Esophagus squamous epithelium (tissue), 4 donors: ENCODE measurements around the genes ARMC12 and ETV7.

GRCh38 chr6:35474800-35475315, 6.7 kb downstream of the RPL10A start:
- PRO-cap = no peak
- RAMPAGE, long total RNA, 4 experiments = no peak in any of the 4 experiments

DNA sequence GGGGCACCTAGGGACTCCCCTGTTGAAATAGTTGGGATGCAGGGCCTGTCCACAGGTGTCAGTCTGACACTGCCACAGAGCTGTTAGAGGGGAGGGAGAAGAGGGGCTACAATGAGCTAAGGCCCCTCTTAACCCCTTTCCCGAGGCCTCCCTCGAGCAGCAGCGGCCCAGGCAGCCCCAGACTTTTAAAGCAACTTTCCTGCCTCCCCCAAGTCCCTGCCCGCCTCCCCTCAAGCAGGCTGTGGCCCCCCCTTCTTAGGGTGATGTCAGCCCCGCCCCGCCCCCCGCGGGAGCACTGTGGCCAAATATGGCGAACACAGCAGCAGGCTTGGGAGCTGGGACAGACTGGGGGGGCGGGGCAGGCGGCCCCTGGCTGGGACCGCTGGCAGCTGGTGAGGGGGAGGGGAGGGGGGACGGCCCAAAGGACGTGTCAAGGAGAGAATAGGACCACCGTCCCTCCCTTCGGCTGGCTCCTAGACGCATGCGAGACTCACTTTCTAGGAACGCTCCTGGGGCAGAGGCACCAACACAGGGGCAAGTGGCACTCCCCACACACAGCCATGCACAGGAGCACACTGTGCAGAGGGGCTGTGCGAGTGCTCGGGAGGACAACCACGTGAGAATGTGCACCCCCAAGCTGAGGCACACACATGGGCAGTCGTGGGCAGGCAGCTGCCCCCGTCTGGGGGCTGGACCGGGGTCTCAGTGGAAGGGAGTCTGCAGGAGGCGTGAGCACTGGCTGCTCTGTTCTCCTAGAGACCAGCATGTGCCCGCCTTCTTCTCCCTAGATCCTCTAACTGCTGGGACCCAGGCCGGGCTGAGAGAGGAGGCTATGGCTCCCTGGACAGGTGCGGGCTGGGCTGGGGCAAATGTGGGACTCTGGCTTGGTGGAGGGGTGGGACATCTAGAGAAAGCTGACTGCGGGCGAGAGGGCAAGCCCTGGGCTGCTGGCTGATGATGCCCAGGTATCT, 6.7 kb downstream of the TEAD3 start:
- PRO-cap = bidirectional peak, plus-strand start at position 421 of the sequence, minus-strand start at position 187 of the sequence
- RAMPAGE, long total RNA, 4 experiments = no peak in any of the 4 experiments

GRCh38 chr6:35568939-35569765, 56.5 kb upstream of the TULP1 start:
- PRO-cap = unidirectional peak, minus-strand start at chr6:35569409
- RAMPAGE, long total RNA, 4 experiments = no peak in any of the 4 experiments

DNA sequence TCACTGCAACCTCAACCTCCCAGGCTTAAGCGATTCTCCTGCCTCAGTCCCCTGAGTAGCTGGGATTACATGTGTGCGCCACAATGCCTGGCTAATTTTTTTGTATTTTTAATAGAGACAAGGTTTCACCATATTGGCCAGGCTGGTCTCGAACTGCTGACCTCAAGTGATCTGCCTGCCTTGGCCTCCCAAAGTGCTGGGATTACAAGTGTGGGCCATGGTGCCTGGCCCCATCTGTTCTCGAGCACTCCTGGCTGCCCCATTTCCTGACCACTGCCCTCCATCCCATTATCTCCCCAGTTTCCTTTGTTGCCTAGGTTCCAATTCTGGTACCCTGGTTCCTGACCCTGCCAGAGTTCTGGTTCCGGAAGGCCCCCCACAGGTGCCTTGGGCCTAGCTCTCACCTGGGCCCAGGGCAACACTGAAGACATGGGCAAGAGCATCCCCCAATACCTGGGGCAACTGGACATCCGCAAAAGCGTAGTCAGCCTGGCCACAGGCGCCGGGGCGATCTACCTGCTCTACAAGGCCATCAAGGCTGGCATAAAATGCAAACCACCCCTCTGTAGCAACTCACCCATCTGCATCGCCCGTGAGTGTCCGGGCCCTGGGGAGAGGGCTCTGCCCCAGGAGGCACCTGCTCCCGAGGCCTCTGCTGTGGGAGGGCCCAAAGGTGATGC, at the start of gene ARMC12:
TSS of gene ARMC12 (plus strand) at position 353 of the 680 bp plus-strand sequence.
- PRO-cap = no peak
- RAMPAGE, long total RNA, 4 experiments = no peak in any of the 4 experiments

- PRO-cap = no peak
- RAMPAGE, long total RNA, 4 experiments = start-site peak on the minus strand in 1 of 4 experiments, at chr6:35872621-35872686 at its widest, 50 reads per replicate
Observed at GRCh38 chr6:35872226-35872753, 48.6 kb downstream of the SRPK1 start.

DNA sequence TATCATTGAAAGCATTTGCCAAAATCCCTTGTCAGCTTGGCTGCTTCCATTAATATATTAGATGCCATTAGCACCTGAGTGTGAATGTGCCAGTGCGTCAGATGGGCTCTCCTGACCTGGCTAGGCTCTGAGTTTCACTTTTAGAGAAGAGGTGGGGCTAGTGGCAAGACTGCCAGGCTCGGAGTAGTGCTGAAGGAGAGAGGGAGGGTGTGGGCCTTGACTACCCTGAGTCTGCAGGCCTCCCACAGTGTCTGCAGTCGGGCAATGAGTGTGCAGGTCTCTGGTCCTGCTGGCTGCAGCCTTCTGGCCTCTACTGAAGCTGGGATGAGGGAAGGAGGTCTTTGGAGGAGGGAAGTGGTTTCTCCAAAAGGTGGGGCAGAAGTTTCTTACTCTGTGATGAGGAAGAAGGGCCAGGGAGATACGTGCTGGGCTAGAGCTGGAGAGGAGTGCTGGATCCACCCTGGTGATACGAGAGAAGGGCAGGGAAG, 34.5 kb upstream of the PNPLA1 start:
- PRO-cap = no peak
- RAMPAGE, long total RNA, 4 experiments = no peak in any of the 4 experiments

DNA sequence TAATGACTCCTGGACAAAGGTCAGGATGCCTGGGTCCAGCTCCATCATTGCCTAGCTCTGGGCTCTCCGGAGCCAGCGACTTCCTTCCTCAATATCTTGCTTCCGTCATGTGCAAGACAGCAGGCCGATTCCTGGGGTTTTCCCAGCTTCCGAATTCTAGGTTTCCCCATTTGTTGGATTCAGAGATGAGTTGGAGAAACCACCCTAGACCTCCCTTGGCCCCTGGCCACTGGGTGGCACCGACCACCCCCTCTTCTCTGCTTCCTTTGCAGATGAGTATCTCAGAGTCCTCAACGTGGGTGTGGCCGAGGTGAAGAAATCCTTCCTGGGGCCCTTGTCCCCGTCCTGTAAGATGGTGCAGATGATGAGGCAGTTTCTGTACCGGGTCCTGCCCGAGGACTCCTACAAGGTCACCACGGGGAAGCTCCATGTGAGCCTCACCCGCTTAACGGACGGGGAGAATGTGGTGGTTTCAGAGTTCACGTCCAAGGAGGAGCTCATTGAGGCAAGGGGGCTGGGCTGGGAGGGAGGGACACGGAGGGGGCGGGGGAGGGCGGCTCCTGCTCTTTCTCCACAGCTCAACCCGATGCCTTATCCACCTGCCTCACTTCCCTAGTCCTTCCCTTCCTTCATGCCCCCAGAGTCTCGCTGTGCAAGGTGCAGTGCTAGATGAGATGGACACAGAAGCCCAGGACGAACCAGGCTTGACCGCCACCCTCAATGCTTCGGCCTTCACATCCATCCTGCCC, 21.4 kb downstream of the PNPLA1 start:
- PRO-cap = no peak
- RAMPAGE, long total RNA, 4 experiments = no peak in any of the 4 experiments

DNA sequence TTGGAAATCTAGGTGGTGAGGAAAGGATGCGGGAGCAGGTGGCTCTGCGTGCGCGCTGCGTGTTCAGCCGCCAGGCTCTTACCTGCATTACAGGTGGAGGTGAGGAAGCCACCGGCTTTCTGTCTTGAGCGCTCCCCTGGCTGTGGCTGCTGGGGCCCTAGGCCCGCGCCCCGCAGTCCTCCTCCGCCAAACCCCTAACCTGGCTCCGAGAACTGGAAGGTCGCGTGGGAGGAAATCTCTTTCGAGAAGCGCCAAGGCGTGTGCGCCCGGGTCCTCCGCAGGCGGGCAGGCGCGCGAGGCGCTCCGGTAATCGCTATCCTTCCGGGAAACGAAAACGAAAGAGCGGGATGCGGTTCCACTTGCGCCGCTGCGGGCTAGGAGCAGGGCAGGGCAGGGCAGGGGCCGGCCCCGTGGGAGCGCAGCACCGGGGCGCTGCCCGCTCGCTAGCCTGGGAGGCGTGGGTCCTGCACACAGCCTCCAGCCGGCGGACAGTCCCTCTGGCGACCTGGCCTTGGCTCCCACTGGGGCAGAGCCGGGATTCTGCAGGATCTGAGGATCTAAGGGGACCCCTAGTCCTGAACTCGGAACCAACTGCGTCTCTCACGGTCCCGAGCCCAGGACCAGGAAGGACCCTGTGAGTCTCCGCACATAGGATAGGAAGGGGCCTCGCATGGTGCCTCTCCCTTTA, at the start of gene ETV7:
TSS of gene ETV7 (minus strand) at position 216 of the 688 bp plus-strand sequence.
- PRO-cap = bidirectional peak, plus-strand start at position 87 of the sequence, minus-strand start at position 80 of the sequence; bidirectional peak, plus-strand start at position 324 of the sequence, minus-strand start at position 312 of the sequence
- RAMPAGE, long total RNA, 4 experiments = start-site peak on the minus strand in 2 of 4 experiments, centred at positions 305 to 318 of the sequence, 11 to 36 reads per replicate

GRCh38 chr6:36443141-36443771, 456 bp downstream of the KCTD20 start:
- PRO-cap = unidirectional peak, minus-strand start at chr6:36443560
- RAMPAGE, long total RNA, 4 experiments = no peak in any of the 4 experiments

DNA sequence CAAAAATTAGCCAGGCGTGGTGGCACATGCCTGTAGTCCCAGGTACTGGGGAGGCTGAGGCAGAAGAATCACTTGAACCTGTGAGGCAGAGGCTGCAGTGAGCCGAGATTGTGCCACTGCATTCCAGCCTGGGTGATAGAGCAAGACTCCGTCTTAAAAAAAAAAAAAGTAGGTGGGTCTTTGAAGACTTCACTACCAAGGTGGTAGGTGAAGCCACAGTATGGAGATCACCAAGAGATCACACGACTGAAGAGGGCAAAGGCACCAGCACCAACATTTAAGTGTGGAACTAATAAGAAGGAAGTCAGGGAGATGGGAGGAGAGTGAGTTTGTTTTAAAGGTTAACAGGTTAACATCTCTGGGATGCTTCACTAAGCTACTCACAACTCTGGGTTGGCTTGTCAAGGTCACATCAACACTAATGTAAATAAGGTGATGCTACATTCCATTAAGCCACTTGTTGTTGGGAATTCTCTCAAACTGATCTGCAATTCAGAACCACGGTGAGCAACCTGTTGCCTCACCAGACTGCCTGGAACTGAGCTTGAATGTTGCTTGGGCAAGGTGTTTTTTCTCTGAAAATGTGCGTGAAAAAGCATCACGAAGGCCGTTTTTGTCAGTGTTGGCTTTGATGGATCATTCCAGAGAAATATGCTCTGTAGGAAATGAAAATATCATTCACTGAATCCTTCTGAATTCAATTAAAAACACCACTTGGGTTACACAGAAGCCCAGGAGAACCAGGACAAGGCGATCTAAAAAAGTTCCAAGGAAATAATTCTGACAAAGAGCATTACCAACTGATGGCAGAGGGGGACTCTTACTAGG, 48.7 kb downstream of the KCTD20 start:
- PRO-cap = no peak
- RAMPAGE, long total RNA, 4 experiments = no peak in any of the 4 experiments

- PRO-cap = no peak
- RAMPAGE, long total RNA, 4 experiments = no peak in any of the 4 experiments
Observed at GRCh38 chr6:36598340-36599063, 4.3 kb downstream of the SRSF3 start.

DNA sequence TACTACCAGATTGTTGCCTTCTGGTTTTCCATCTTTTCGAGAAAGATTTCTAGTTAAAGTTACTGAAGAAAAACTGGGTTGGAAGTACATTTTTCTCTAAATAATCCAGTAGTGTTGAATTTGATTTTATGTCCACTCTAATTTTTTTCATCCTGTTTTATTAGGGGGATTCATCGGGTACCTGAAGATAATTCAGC, 10.7 kb downstream of the SRSF3 start:
- PRO-cap = no peak
- RAMPAGE, long total RNA, 4 experiments = no peak in any of the 4 experiments

GRCh38 chr6:36607484-36608428, 13.6 kb downstream of the SRSF3 start:
- PRO-cap = no peak
- RAMPAGE, long total RNA, 4 experiments = no peak in any of the 4 experiments

- PRO-cap = no peak
- RAMPAGE, long total RNA, 4 experiments = no peak in any of the 4 experiments
Observed at GRCh38 chr6:36611643-36612131, 17.5 kb downstream of the SRSF3 start.

- PRO-cap = no peak
- RAMPAGE, long total RNA, 4 experiments = no peak in any of the 4 experiments
Observed at GRCh38 chr6:36623250-36623955, 29.2 kb downstream of the SRSF3 start.

GRCh38 chr6:36664680-36664933, 13.9 kb upstream of the CDKN1A start:
- PRO-cap = no peak
- RAMPAGE, long total RNA, 4 experiments = no peak in any of the 4 experiments

GRCh38 chr6:36676966-36677616, 1.4 kb upstream of the CDKN1A start:
- PRO-cap = unidirectional peak, minus-strand start at chr6:36677326
- RAMPAGE, long total RNA, 4 experiments = no peak in any of the 4 experiments

- PRO-cap = bidirectional peak, plus-strand start at chr6:36682549, minus-strand start at chr6:36682526; bidirectional peak, plus-strand start at chr6:36682699, minus-strand start at chr6:36682604; bidirectional peak, plus-strand start at chr6:36683061, minus-strand start at chr6:36682892
- RAMPAGE, long total RNA, 4 experiments = no peak in any of the 4 experiments
Observed at GRCh38 chr6:36681939-36683231, 3.9 kb downstream of the CDKN1A start.

DNA sequence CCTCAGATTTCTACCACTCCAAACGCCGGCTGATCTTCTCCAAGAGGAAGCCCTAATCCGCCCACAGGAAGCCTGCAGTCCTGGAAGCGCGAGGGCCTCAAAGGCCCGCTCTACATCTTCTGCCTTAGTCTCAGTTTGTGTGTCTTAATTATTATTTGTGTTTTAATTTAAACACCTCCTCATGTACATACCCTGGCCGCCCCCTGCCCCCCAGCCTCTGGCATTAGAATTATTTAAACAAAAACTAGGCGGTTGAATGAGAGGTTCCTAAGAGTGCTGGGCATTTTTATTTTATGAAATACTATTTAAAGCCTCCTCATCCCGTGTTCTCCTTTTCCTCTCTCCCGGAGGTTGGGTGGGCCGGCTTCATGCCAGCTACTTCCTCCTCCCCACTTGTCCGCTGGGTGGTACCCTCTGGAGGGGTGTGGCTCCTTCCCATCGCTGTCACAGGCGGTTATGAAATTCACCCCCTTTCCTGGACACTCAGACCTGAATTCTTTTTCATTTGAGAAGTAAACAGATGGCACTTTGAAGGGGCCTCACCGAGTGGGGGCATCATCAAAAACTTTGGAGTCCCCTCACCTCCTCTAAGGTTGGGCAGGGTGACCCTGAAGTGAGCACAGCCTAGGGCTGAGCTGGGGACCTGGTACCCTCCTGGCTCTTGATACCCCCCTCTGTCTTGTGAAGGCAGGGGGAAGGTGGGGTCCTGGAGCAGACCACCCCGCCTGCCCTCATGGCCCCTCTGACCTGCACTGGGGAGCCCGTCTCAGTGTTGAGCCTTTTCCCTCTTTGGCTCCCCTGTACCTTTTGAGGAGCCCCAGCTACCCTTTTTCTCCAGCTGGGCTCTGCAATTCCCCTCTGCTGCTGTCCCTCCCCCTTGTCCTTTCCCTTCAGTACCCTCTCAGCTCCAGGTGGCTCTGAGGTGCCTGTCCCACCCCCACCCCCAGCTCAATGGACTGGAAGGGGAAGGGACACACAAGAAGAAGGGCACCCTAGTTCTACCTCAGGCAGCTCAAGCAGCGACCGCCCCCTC, 7.5 kb downstream of the CDKN1A start:
- PRO-cap = no peak
- RAMPAGE, long total RNA, 4 experiments = no peak in any of the 4 experiments

DNA sequence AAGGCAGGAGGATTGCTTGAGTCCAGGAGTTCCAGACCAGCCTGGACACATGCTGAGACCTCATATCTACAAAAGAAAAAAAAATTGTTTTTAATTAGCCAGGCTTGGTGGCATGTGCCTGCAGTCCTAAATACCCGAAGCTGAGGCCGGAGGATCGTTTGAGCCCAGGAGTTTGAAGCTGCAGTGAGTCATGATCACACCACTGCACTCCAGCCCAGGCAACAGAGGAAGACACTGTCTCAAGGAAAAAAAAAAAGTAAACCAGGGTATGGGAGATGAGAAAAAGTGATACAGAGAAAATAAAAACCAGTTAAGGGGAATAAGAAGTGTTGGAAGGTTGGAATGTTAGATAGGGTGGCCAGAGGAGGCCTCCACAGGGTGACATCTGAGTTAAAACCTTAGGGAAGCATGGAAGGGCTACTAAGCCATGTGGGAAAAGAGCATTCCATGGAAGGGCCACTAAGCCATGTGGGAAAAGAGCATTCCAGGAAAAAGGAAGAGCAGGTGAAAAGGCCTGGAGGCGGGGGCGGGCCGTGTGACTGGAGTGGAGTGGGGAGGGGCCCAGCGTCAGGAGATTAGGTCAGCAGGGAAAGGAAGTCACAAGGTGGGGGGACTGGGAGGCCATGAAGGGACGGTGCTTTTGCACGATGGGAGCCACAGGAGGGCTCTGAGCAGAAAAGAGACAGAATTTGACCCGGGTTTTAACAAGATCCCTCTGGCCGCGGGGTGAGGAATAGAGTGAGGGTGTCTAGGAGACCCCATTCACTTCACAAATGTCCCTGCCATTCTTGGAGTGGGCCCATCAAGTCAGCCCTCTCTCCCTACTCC, 18.3 kb downstream of the CPNE5 start:
- PRO-cap = unidirectional peak, plus-strand start at position 602 of the sequence
- RAMPAGE, long total RNA, 4 experiments = no peak in any of the 4 experiments